Camera-type eye (tissue), 1 donor: ENCODE results near the genes OR2L5, OR2L13 and OR2T1.

GRCh38 chr1:246242043-246242630, 264.9 kb downstream of the SMYD3 start:
- RAMPAGE, long total RNA, result no peak

GRCh38 chr1:246682276-246682795, 41.9 kb upstream of the SCCPDH start:
- RAMPAGE, long total RNA, result no peak

GRCh38 chr1:246769221-246769866, 45.1 kb downstream of the SCCPDH start:
- RAMPAGE, long total RNA, result no peak

GRCh38 chr1:246852488-246853543, 78.9 kb downstream of the AHCTF1 start:
- RAMPAGE, long total RNA, result no peak

DNA sequence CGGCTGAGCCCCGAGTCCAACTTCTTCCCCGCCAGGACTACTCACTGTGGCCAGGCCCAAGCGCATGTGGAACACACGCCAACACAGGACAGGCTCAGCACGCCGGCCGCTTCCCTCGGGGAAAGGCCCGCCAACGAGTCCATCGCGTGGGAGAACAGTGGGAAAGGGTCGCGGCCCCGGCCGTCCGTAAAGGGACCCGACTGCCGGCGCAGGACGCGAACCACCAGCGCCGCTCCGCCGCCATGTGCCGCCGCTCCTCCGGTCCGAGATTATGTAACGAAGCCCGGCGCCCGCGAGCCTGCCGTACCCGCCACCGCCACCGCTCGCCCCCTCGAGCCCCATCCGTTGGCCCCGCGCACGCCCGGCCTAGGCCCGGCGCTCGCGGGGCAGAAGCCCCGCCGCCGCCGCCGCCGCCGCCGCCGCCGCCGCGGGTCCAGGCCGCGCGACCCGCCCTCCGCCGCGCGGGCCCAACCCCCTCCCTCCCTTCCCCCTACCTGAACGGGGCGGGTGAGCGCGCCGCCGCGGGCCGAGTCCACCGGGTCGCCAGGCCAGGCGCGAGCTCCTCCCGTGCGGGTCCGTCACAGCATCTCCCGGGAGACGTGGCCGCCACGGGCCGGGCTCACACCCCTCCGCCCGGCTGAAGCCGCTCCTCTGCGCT, 535 bp downstream of the AHCTF1 start:
- RAMPAGE, long total RNA, result no peak

DNA sequence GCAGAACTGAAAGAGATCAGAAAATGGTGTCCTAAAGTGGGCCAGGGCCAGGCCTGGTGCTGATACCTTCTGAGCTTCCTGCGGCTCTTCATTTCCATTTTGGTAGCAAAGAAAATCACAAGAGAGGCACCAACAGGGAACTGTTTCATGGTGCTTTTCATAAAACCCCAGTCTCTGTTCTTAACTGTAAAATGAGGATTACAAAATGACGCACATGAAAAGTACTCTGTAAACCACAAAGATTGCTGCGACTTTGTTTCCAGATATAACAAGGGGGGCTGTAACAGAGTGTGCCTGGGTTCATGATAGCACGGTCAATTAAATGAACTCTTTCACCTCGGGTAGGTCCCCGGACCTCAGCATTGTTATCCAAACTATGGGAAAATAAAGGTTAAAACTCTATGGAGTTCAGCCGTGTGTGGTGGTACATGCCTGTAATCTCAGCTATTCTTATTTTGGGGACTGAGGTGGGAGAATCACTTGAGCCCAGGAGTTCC, 8.4 kb downstream of the ZNF496 start:
- RAMPAGE, long total RNA, result no peak

GRCh38 chr1:247331076-247331252, 703 bp downstream of the ZNF496 start:
- RAMPAGE, long total RNA, result no peak

GRCh38 chr1:247331495-247331564, 337 bp downstream of the ZNF496 start:
- RAMPAGE, long total RNA, result no peak

GRCh38 chr1:247407958-247408566, 7.9 kb upstream of the NLRP3 start:
- RAMPAGE, long total RNA, result no peak

DNA sequence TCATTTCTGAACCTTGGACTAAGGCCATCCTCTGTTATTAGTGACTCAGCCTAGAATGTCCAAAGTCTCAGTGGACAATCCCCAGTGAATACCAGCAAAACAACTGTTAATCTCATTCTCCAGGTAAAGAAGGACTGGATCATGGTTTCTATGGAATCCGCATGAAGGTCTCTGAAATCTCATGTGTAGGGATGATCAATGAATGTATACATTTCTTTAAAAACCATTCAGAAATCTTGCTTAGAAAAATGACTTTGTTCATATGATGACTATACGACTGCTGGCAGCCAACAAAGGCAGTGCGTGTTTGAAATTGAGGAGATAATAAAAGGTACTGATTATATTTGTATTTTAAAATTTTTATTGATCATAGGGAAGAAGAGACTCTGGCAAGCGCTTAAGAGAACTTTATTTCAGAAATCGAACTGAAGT, at the start of gene OR2L5:
OR2L5 (plus strand) TSS at position 253 of the 432 bp plus-strand sequence.
- RAMPAGE, long total RNA, result no peak

GRCh38 chr1:248094760-248095265, at the start of gene OR2L13:
OR2L13 (plus strand) TSS chr1:248095184.
- RAMPAGE, long total RNA, result no peak

DNA sequence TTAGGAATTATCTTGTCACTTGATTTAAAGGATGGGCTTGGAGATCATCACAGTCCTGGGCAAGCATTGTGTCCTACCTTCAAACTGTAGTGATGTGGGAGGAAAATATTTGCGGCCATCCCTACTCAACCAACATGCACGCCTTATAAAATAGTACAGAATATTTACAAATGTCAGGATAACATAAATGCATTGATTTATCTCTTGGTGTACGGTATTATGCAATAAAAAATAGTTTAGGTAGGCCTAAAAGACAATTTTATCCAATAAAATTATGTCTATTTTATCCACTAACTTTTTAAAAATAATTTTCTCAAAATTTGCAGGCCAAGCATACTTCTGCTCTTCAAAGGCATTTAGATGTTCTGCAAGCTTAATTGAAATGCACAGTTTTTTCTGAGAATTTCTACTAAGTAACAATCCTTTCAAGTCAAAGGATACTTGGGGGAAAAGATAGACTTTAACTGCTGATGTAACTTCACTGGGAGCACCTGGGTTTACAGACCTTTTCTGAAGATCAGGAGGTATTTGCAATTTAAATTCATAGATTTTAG, at the start of gene OR2T1:
OR2T1 (plus strand) TSS at position 327 of the 554 bp plus-strand sequence.
- RAMPAGE, long total RNA, result no peak

DNA sequence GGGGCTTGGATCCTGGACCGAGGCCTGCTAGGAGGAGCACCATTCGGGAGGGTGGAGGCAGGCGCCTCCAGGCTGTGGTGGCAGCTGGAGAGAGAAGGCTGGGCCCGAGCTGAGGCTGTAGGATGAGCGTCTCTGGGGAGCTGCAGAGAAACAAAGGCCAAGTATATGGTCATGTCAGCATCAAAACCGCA, 593 bp downstream of the SH3BP5L start:
- RAMPAGE, long total RNA, result no peak

GRCh38 chr1:248841763-248842444, 3.9 kb downstream of the ZNF672 start:
- RAMPAGE, long total RNA, result no peak